ENCODE results near the gene TIMM13.

GRCh38 chr19:2129036-2129290, 22.4 kb downstream of the AP3D1 start:
- CAGE, long polyA plus RNA: no peak
- RRBS: no CpG with 5 or more reads among the region's 14 CpGs

GRCh38 chr19:2183949-2185042, 20.6 kb downstream of the DOT1L start:
- CAGE, long polyA plus RNA: no peak
- RRBS: no CpG with 5 or more reads among the region's 46 CpGs

DNA sequence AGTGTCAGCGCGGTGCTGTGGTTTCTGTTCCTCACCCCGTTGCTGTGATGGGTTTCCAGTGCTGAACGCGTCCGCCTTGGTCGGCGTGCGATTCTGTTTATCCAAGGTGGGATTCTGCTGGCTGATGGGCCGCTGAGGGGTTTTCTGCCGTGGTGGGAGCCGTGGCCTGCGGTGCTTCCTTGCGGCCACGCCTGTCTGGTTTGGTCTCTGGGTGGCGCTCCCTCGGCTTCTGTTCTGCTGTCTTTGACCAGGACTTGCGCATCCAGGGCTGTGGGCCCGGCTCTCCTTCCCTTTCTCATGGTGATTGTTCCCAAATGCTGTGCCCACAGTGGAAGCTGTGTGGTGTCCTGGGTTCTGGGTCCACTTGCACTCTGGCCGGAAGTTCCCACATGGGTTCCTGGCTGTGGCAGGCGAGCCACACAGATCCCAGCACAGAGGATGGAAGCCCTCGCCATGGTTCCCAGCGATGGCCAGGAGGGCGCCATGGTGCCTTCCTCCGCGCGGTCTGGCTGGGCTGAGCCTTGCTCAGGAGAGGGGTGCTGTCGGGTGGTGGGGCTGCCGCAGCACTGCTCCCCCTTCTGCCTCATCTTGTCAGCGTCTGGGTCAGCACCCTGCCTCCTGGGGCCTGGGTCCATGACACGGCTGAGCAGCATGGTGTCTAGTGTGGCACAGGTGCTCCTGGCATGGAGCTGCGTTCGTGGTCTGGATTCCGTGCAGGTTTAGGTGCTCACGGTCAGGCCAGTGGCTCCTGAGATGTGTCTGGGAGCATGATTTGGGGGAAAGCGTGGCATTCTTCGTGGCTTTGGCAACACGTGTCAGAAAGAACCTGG, 33.4 kb downstream of the DOT1L start:
- CAGE, long polyA plus RNA: no peak
- RRBS: no CpG with 5 or more reads among the region's 38 CpGs

DNA sequence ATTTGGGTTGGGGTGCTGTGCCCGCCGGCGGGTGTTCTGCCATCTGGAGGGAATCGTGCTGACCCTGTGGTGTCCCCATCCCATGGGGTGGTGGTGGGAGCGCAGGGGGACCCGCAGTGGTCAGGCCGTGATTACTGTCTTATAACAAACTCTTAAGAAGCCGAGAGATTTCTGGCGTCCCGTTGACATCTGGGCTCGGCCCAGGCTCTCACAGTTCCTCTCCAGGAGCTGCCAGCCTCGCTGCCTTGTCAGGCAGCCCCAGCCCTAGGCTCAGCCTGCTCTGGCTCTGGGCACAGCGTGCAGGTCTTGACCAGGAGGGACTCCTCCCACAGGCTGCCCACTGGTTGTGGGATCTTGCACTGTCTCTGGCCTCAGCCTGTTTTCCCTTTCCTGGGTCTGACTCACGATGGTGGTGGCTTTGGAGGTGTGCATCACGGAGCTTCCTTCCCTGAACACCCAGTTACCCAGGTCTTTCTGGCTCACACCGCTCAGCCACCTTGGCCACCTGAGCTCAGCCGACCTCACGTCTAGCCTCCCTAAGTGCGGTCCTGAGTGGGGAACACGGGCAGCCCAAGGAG, 34.5 kb downstream of the PLEKHJ1 start:
- CAGE, long polyA plus RNA: no peak
- RRBS: no CpG with 5 or more reads among the region's 20 CpGs

- CAGE, long polyA plus RNA: no peak
- RRBS: no CpG with 5 or more reads among the region's 18 CpGs
These were observed 32.3 kb downstream of the PLEKHJ1 start for GRCh38 chr19:2203702-2204434.

GRCh38 chr19:2213196-2214128, 22.7 kb downstream of the PLEKHJ1 start:
- CAGE, long polyA plus RNA: no peak
- RRBS: no CpG with 5 or more reads among the region's 35 CpGs

DNA sequence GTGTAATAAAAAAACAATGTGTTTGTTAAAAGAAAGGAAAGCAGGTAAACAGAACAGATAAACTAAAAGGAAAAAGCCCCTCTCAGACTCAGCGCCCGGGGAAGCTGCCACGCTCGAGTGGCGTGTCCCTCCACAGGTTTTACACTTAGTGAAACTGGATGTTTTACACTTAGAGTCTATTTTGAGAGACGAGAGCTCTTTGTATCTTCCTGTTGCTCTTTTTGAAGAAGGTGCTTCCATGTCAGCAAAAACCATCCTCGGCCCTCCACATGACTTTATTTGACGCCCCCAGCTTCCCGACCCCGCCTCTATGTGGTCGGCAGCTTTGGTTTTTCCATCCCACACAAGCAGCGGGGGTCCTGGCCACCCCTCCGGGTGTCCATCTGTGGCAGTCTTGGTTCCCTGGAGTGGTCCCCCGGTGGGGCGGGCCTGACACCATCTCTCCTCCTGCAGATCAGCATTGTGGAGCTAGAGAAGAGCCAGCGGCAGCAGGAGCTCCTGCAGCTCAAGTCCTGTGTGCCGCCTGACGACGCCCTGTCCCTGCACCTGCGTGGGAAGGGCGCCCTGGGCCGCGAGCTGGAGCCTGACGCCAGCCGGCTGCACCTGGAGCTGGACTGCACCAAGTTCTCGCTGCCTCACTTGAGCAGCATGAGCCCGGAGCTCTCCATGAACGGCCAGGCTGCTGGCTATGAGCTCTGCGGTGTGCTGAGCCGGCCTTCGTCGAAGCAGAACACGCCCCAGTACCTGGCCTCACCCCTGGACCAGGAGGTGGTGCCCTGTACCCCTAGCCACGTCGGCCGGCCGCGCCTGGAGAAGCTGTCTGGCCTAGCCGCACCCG, 20.1 kb downstream of the PLEKHJ1 start:
- CAGE, long polyA plus RNA: no peak
- RRBS: 92% methylated on average over 5 of the region's 40 CpGs

DNA sequence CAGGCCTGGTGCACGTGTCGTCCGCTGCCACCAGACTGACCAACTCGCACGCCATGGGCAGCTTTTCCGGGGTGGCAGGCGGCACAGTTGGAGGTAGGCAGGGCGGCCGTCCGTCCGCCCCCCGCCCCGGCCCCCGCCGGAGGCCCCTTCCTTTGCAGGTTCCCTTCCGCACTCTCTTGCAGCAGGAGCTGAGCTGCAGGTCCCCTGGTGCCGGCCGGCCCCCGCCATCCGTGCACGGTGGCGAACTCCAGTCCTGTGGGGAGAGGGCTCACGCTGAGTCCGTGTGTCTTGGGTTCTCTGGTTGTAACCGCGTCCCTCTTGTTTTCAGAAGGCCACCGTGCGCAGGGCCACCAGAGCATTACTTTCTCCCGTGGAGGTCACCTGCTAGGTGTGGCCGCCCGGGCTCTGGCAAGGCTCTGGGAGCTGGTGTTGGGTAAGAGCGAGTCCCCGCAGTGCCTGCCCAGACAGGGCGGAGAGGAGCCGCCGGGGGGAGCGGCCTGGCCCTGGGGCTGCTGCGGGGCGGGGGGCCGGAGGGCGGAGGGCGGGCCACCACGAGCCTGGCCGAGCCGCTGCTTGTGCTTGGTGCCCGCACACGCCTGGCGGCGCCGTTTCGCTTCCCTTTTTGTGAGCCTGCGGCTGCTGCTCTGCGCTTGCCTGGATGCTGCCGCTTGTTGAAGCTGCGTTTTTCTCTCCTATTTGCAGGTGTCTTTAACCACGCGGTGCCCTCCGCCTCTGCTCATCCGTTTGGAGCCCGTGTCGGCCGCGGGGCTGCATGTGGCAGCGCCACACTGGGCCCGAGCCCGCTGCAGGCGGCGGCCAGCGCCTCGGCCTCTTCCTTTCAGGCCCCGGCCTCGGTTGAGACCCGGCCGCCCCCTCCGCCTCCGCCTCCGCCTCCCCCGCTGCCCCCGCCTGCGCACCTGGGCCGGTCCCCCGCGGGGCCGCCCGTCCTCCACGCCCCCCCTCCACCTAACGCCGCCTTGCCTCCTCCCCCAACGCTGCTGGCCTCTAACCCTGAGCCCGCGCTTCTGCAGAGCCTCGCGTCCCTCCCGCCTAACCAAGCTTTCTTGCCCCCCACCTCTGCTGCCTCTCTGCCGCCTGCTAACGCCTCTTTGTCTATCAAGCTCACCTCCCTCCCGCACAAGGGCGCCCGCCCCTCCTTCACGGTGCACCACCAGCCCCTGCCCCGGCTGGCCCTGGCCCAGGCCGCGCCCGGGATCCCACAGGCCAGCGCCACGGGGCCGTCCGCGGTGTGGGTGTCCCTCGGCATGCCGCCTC, 8.7 kb downstream of the PLEKHJ1 start:
- CAGE, long polyA plus RNA: no peak
- RRBS: 79% methylated on average over 7 of the region's 111 CpGs

- CAGE, long polyA plus RNA: no peak
- RRBS: no CpG with 5 or more reads among the region's 11 CpGs
These were observed 5.2 kb downstream of the PLEKHJ1 start for GRCh38 chr19:2230852-2231443.

- CAGE, long polyA plus RNA: no peak
- RRBS: no CpG with 5 or more reads among the region's 36 CpGs
These were observed 12.7 kb upstream of the JSRP1 start for GRCh38 chr19:2268846-2269391.

- CAGE, long polyA plus RNA: no peak
- RRBS: 4% methylated on average over 79 of the region's 132 CpGs
These were observed 8.8 kb upstream of the PEAK3 start for GRCh38 chr19:2290405-2291579.

DNA sequence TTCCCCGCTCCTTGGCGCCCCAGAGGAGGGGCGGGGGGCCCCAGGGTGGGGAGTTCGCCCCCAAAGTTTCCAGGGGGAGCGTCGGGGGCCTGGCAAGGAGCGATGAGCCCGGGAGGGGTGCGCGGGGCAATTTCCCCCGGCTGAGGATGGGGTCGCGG, 252 bp downstream of the LINGO3 start:
- CAGE, long polyA plus RNA: no peak
- RRBS: 2% methylated on average over 3 of the region's 13 CpGs

DNA sequence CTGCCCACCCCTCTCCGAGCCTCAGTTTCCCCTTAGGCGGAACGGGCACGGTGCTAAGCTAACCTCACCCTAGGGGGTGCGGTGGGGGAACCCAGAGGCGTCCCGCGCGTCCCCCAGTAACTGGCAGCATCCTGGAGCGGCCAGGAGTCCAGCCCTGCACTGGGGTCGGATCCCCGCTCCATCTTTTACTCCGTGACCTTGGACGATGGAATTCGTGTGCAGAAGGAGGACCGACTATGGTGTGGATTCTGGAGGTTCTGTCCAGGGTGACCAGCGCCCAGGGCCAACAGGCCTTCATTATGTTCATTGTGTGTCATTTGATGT, 608 bp downstream of the SPPL2B start:
- CAGE, long polyA plus RNA: no peak
- RRBS: no CpG with 5 or more reads among the region's 17 CpGs

GRCh38 chr19:2332786-2333694, 4.6 kb downstream of the SPPL2B start:
- CAGE, long polyA plus RNA: no peak
- RRBS: no CpG with 5 or more reads among the region's 30 CpGs

DNA sequence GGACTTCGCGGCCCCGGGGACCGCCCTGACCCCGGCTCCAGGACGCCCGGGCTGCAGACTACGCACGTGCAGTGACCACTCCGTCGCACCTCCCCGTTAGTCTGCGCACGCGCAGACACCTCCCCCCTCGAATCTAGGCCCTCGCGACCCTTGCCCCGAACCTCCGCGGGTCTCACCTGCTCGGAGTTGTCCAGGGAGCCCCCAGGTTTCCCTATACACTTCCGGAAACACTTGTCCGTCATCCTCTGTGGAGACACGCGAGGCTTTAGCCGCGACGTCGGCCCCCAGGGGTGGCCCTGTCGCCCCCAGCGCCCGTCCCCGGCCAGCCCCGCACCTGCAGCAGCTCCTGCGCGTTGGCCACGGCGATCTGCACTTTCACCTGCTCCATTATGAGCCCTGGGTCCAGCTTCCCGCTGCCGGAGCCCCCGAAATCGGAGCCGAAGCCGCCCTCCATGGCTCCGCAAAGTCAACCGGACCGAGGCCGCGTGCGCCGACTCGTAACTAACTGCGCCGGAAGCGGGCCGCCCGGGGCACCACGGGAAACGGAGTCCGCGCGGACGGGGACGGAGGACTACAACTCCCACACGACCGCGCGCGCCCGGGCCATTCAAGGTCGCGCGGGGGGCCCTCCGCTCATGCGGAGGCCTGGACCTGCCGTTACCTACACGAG, at the start of gene TIMM13:
Gene TIMM13 (minus strand): TSS at position 507 of the 670 bp plus-strand sequence.
- CAGE, long polyA plus RNA: start-site peak on the minus strand centred at position 489 of the sequence, 42 bp wide, 1,727 and 896 reads in 2 replicates
- RRBS: 2% methylated on average over 41 of the region's 78 CpGs

DNA sequence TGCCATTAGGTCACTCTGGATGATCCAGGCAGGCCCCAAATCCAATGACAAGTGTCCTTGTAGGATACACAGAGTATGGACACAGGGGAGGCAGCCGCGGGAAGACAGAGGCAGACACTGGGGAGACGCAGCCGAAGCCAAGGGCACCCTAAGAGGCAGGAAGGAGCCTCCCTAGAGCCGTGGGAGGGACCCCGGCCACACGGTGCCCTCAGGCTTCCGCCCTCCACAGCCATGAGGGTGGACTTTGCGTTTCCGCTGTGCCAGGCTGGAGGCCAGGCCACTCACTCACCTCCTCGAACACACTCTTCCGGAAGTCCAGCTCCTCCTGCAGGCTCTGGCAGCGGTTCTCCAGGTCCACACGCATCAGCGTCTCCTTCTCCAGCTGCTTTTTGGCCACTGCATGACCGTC, 10.5 kb upstream of the TIMM13 start:
- CAGE, long polyA plus RNA: no peak
- RRBS: no CpG with 5 or more reads among the region's 16 CpGs

DNA sequence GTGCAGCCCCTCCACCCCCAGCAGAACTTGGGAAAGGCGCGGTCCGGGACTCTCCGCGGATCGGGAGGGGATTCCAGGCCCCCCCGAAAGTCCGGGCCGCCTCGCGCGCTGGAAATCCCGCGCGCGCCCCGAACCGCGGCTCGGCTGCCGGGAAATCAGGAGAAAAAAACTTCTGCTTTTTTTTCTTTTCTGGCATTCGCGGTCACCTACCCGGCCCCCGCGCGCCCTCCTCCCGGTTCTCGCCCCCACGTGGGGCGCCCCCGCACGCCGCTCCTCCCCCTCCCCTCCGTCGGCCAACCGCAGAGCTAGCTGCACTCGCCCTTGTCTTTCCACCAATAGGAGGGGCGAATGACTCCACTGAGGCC, 232 bp upstream of the GADD45B start:
- CAGE, long polyA plus RNA: no peak
- RRBS: 2% methylated on average over 21 of the region's 39 CpGs

GRCh38 chr19:2479119-2479578, 3.2 kb downstream of the GADD45B start:
- CAGE, long polyA plus RNA: no peak
- RRBS: no CpG with 5 or more reads among the region's 18 CpGs

DNA sequence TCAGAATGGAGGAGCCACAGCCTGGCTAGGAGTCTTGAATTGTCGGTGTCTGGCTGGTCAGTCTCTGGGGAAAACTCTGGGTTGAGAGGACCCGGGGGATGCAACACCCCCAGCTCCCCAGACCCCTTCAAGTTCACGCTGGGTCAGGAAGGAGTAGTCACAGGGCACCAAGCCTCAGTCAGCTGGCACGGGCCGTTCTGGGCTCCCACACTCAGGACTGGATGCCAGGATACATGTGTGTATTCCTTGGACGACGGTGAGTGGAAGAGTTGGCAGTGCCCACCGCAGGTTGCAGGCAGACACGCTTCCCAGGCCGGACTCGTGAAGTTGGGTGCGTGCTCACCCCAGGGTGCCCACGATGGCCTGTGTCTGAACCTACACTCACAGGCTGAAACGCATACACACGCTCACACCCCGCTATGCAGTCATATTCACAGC, 5.5 kb downstream of the GADD45B start:
- CAGE, long polyA plus RNA: no peak
- RRBS: no CpG with 5 or more reads among the region's 16 CpGs

- CAGE, long polyA plus RNA: no peak
- RRBS: no CpG with 5 or more reads among the region's 12 CpGs
These were observed 11.9 kb downstream of the GADD45B start for GRCh38 chr19:2487843-2488179.